ENCODE results near the gene RGS12.

GRCh38 chr4:2236198-2236497 lies 5.8 kb downstream of the HAUS3 start:
- CAGE, long polyA plus RNA = no peak
- RRBS = no CpG with 5 or more reads among the region's 1 CpG

DNA sequence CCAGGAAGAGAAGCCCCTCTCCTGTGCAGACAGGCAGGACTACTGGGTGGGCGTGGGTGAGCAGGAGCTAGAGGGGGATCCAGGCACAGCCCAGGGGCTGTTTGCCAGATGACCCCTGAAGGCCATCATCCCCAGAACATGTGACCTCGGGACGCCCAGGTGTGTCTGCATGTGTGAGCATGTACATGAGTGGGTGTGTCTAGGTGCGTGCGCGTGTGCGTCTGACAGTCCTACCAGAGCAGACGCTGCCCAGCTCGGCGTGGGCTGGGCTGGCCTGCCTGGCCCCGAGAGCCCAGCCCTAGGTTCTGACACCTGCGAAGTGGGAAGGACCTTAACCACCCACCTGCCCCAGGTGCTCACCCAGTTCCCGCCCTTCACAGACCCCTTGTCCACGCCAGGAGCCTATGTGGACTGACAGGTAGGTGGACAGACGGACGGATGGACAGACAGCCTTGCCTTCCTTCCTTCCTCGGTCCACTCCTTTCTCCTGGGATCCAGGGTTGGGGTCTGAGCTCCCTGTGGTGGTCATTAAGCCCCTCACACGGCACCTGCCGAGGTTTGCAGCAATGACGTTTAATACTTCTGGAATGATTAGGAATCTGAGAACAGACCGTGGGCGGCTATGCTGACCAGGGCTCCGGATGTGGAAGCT lies 7.9 kb upstream of the HAUS3 start:
- CAGE, long polyA plus RNA = no peak
- RRBS = 83% methylated on average over 1 of the region's 23 CpGs

DNA sequence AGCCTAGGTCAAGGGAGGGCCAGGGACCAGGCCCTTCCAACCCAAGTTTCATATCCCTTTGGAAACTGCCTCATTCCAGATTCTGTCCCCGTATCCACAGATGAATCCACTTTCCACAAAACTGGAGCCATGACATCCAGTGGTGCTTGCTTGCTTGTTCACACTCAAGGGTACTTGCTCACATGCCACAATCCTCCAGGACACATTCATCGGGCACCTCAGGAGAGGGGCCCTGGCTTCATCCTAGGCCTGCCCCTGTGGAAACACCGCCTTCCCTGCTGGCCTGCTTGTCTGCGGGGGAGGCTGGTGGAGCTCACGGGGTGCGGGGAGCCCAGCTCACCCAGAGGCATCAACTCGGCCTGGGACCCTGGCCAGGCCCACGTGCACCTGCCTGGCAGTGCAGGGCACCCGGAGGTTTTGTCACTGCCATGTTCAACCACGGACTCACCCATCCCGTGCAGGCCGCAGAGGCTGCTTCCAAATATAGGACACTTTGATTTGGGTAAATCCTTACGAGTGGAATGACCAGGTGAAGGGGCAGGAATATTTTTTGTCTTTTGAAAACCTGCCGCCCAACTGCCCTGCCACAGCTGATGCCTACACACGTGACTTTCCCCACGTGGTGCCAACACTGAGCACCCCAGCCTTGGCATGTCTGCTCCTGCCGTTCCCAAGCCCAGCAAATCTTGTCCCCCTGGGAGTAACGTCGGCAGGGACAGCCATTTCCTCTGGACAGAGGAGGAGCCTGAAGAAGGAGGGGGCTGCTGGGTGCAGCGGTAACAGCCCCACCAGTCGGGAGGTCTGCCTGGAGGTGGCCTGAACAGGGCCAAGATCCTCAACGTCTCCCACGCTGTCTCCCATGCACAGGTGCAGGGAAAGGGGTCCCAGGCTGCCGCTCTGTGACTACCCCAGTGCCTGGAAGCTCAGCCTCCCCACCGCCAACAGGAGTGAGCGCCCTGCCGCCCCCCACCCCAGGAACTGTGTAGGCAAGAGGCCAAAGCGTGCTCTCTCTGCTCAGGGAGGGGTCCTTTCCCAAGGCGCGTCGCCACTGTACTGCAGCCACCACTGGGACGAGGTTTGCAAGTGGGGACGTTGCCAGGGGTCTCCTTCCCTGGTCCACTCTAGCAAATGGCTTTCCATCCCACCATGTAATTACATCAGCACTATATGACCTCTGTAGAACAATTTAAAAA lies 8.5 kb downstream of the MXD4 start:
- CAGE, long polyA plus RNA = no peak
- RRBS = no CpG with 5 or more reads among the region's 33 CpGs

DNA sequence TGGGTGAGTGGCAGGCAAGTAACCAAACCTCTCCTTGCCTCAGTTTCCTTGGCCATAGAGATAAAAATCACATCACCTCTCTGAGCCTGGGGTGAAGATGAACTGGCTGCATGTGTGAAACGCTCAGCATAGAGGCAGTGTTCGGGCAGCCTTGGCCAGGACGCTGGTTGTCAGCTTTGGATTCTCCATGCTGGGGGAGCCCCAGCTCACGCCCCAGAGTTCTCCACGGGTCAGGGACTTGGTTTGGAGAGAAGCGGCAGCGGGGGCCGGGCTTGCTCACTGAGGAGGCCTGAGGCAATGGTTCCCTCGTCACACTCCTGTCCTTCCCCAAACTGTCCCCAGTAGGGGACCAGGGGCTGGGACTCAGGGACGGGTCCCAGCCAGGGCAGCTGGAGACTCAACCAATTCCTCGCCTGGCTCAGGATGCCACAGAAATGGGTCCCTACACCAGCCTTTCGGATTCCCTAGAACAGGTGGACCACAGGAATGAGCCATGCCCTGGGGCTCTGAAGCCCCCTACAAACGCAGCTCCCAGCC lies 1.6 kb downstream of the MXD4 start:
- CAGE, long polyA plus RNA = no peak
- RRBS = no CpG with 5 or more reads among the region's 13 CpGs

DNA sequence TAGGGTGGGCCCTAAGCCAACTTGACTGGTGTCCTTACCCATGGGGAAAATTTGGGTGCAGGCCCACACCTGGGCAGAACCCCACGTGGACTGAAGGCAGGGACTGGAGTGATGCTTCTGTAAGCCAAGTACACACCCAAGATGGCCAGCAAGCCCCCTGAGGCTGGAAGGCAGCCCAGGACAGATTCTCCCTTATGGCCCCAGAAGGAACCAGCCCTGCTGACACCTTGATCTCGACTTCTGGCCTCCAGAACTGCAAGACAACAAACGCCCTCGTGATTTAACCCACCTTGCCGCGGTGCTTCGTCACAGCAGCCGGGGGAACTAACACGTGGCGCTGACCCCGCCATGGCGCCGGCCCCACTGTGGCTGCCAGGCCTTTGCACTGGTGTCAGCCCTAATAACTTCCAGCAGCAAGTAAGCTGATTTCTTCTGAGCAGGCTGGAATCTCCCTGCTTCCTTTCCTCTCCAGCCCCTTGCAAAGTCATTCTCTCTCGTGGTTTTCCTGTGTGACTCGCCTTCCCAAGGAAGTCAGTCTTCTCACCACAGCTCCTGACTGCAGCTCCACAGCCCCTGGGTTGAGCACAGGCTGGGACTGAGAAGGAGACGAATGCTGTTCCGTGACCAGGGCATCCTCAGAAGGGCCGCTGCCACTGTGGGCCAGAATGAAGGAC lies 23.3 kb upstream of the MXD4 start:
- CAGE, long polyA plus RNA = no peak
- RRBS = no CpG with 5 or more reads among the region's 18 CpGs

DNA sequence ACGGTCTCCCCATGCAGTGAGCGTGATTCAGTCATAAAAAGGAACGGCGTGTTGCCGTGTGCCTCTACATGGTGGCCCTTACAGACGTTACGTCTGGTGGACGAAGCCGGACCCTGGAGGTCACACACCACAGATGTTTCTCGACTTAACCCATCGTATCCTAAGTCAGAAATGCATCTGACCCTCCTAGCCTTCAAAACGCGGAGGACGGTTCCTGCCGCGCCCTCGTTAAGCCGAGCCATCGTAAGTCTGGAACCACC lies 40.8 kb upstream of the MXD4 start:
- CAGE, long polyA plus RNA = no peak
- RRBS = no CpG with 5 or more reads among the region's 19 CpGs

DNA sequence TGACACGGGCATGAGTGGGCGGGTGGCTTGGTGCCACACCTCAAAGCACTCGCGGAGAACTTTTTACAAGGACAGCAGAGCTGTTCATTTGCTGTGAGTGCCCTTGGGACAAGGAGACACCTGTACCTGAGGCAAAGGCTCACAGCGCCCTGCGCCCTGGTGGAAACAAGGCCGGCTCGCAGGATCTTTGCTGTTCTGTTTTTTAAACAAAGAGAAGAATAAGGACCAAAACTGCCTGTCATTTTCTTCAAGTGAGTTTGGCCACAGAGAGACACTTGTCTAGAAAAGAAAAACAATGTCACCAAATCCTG lies 71.7 kb upstream of the MXD4 start:
- CAGE, long polyA plus RNA = no peak
- RRBS = no CpG with 5 or more reads among the region's 8 CpGs

DNA sequence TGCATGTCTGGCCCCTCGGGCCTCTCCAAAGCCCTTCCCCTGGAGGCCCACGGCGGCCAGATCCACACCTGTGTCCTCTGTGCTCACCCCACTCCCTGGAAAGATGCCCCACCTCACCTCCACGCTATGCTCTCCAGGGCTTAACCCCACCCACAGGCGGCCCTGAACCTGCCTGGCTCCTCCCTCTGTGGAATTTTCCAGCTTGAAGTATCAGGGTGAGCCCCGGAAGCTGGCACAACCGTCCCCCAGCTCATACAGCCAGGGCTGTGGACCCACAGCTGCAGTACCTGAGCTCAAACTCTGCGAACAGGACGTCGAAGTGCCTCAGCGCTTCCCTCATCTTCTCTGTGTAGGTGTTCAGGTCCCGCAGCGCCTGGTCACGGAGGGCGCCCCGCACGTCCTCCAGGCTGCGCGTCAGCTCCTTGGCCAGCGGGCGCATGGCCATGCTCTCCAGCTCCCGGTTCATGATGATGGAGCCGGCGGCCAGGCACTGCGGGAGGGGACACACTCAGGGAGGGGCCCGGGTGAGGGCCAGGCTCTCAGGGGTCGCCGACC lies 77.3 kb upstream of the MXD4 start:
- CAGE, long polyA plus RNA = no peak
- RRBS = 53% methylated on average over 4 of the region's 28 CpGs

GRCh38 chr4:2416915-2417901 lies 1.2 kb downstream of the ZFYVE28 start:
- CAGE, long polyA plus RNA = no peak
- RRBS = 3% methylated on average over 56 of the region's 97 CpGs

DNA sequence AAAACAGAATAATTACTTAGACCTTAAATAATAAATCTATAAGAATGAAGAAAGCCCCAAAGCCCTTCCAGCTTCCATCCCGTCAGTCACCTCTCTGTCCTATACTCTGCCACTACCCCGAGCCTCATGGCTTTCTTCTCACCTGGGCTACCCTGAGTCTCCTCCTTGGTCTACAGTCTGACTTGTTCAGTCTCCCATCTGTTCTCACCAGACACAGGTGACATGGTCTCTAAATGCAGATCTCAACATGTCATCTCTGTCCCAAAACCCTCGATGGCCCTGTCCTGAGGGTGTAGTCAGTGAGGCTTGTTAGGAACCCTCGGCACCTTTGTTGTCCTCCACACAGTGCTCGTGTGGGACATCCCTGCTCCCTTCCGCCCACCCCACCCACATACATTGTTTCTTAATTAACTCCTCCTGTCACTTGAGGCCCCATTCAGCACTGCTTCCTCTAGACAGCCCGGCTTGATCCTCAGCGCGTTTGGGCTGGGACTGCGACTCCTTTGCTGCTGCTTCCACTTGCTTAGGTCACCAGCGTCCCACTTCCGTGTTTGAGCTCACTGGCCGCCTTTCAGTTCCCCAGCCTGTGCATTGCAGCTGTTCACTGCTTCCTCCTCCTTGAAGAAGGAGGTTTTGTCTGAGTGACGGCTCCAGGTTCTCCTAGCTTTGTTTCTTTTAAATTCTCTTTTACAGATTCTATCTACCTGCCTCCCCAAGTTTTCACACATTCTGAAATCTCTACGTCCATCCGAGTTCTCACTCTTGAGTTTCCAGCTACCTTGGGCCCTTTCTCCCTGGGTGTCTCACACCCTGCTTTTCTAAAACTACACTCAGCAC lies 16.0 kb downstream of the RNF4 start:
- CAGE, long polyA plus RNA = no peak
- RRBS = no CpG with 5 or more reads among the region's 16 CpGs

DNA sequence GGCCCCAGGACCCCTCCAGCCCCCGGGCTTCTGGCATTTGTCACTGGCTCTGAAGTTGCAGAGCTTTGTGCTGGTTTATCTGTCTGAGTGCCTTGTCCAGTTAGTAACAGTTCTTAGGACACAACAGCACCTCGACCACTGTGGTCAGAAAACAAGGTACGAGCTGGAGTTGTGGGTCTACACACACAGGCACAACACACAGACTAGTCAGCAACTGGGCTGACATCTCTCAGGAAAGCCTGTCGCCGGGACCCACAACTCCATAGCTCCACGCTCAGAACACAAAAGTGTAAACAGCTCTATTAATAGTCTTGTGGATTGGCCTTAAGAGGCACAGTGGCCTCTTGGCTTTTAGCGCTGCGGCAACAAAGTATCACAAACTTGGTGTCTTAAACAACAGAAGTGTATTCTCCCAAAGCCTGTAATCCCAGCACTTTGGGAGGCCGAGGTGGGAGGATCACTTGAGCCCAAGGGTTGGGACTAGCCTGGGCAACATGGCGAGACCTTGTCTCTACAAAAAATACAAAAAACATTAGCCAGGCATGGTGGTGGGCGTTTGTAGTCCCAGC lies 5.0 kb downstream of the TNIP2 start:
- CAGE, long polyA plus RNA = no peak
- RRBS = no CpG with 5 or more reads among the region's 11 CpGs

- CAGE, long polyA plus RNA = no peak
- RRBS = 58% methylated on average over 6 of the region's 29 CpGs
These were observed 18.9 kb downstream of the SH3BP2 start for GRCh38 chr4:2811468-2812542.

GRCh38 chr4:2812543-2812802 lies 19.6 kb downstream of the SH3BP2 start:
- CAGE, long polyA plus RNA = no peak
- RRBS = no CpG with 5 or more reads among the region's 8 CpGs

GRCh38 chr4:2867650-2868875 lies 24.4 kb downstream of the ADD1 start:
- CAGE, long polyA plus RNA = no peak
- RRBS = no CpG with 5 or more reads among the region's 18 CpGs

- CAGE, long polyA plus RNA = no peak
- RRBS = no CpG with 5 or more reads among the region's 8 CpGs
These were observed 34.2 kb downstream of the ADD1 start for GRCh38 chr4:2877773-2878413.

GRCh38 chr4:2922636-2923038 lies 12.0 kb downstream of the MFSD10 start:
- CAGE, long polyA plus RNA = no peak
- RRBS = no CpG with 5 or more reads among the region's 4 CpGs

DNA sequence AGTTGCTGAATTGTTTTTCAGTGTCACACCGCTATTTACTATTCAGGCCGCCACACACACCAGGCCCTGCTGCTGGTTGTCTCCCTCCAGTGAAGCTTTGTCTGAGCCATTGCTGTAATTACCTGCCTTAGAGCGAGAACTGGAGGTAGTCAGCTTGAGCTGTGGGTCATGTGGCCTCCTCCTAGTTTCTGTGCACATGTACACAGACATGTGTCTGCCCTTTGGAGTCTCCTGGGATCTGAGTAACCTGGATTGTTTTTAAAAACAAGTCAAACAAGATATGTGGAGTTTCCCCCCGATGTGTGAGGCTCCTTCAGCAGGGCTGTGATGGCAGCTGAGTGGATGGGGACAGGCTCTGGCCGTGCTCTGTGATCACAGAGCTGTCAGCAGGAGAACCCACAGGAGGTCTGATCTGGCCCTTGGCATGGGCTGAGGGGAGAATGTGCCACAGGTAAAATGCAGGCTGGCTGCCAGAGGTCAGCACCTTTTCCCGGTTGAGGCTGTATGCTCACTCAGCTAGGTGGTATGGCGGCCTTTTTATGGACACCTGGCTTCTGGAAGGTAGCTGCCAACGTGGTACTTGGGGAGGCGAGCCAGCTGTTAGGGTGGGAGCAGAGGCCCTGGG lies 9.8 kb downstream of the MFSD10 start:
- CAGE, long polyA plus RNA = no peak
- RRBS = no CpG with 5 or more reads among the region's 9 CpGs

GRCh38 chr4:2964278-2964949 lies 1.0 kb downstream of the GRK4 start:
- CAGE, long polyA plus RNA = no peak
- RRBS = 2% methylated on average over 1 of the region's 15 CpGs

DNA sequence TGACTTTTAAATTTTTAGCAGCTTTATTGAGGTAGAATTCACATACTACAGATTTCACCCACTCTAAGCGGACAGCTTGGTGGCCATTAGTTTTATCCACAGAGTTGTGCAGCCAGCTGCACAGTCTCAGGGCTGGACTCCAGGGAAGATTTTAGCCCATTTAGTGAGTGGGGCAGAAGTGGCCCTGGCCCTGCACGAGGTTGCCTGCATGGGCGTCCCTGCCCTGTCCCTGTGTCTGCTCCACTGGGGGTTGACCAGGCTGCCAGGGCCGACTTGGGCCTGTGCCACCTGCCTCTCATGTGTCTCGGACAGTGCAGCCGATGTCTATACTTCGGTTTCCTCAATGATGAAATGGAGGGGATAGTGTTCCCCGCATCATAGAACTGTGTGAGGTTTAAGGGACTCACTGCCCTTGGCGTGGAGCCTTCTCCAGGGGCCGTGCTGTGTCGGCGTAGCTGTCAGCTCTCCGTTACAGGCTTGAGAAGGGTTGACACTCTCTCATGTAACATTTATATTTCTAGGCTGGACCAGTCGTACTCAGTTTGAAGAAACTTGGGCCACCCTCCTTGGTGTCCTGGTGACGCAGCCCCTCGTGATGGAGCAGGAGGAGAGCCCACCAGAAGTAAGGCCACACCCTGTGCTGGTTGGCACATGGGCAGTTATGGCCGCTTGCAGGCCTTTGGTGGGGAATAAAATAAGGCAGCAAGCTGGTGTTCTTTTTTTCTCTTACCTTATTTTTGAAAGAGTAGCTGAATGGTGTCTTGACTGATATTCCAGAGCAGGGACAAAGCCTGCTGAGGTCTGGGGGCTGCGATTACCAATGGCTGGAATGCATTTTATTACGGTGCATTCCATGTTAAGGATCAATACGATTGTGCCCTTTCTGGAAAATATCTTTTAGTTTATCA lies 26.8 kb upstream of the MSANTD1 start:
- CAGE, long polyA plus RNA = no peak
- RRBS = no CpG with 5 or more reads among the region's 20 CpGs

GRCh38 chr4:3292941-3293634 lies at the start of gene RGS12:
TSS of gene RGS12 (plus strand) at chr4:3293021.
- CAGE, long polyA plus RNA = no peak
- RRBS = 2% methylated on average over 50 of the region's 109 CpGs